Daoy (cell line): ENCODE measurements around the genes S100A4 and S100A16.

DNA sequence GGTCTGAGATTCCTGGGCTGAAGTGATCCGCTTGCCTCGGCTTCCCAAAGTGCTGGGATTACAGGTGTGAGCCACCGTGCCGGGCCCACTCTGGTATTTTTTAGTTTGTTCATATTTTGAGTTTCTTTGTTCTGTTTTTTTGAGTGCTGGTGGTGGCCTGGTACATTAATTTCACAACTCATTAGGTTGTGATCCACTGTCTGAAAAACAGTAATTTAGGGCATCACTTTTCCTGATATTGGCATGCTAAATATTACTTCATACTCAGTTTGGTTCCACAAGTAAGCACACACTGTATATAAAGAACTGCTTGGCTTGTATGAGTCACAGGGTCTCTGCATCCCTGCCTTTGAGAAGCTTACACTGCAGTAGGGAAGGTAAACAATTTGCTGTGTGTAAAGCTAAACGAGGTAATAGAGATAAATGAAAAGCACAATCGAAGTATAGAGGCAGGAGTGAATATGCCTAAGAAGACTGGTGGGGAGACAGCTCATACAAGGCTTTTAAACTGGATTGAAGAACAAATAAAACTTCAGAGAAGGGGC lies 7.7 kb downstream of the SNX27 start:
- RAMPAGE, long total RNA, result no peak

- RAMPAGE, long total RNA, result no peak
These were observed 837 bp upstream of the CELF3 start for GRCh38 chr1:151717372-151717908.

DNA sequence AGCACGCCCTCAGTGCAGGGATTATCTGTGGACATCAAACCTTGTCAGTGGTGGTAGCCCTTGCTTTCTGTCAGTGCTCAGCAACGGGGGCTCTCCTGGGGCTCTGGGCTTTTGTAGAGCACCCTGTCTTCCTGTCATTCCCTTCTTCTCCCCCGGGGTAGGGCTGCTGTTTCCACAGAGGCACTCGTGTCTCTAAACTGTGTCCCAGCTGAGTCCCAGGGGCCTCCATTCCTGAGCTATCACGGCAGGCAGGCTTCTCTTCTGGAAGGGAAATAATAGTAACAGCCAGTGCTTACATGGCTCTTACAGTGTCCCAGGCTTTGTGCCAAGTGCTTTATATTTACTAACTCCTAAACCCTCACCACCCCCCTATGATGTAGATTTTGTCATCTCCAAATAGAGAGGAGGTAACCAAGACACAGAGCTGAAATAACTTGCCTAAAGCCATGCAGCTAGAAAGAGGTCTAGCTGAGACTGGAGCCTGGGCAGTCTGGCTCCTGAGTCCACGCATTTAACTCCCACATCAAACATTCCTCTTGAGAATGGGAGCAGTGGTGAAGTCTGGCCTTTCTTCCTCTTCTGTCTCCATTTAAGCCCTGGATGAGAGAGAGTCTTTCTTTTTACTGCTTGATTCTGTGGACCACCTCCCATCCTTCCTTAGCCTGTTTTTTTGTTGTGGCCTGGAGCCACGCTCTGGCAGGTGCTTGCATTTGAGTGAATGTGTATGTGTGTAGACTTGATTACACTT lies 1.5 kb upstream of the CELF3 start:
- RAMPAGE, long total RNA, result no peak

GRCh38 chr1:151762140-151762641 lies 1.1 kb downstream of the MRPL9 start:
- RAMPAGE, long total RNA, result no peak

- RAMPAGE, long total RNA, result no peak
These were observed 30.0 kb upstream of the RPTN start for GRCh38 chr1:152188722-152189749.

- RAMPAGE, long total RNA, result no peak
These were observed 45.9 kb upstream of the CRNN start for GRCh38 chr1:152459775-152460507.

DNA sequence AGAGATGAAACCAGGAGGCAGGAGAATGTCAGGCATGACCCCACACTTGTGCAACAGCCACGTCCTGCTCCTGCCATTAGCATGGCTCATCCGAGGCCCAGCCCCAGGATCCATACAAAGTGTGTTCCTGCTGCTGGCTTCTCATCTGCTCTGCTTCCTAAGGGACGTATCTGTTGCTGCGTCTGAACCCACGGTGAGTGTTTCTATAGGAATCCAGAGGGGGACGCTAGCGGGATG lies 160 bp downstream of the LCE4A start:
- RAMPAGE, long total RNA, result no peak

GRCh38 chr1:153122690-153123577 lies 9.6 kb upstream of the SPRR2F start:
- RAMPAGE, long total RNA, result no peak

GRCh38 chr1:153356973-153357300 lies 717 bp upstream of the S100A9 start:
- RAMPAGE, long total RNA, result no peak

GRCh38 chr1:153543435-153544158 lies 2.0 kb downstream of the S100A4 start:
- RAMPAGE, long total RNA, result no peak

DNA sequence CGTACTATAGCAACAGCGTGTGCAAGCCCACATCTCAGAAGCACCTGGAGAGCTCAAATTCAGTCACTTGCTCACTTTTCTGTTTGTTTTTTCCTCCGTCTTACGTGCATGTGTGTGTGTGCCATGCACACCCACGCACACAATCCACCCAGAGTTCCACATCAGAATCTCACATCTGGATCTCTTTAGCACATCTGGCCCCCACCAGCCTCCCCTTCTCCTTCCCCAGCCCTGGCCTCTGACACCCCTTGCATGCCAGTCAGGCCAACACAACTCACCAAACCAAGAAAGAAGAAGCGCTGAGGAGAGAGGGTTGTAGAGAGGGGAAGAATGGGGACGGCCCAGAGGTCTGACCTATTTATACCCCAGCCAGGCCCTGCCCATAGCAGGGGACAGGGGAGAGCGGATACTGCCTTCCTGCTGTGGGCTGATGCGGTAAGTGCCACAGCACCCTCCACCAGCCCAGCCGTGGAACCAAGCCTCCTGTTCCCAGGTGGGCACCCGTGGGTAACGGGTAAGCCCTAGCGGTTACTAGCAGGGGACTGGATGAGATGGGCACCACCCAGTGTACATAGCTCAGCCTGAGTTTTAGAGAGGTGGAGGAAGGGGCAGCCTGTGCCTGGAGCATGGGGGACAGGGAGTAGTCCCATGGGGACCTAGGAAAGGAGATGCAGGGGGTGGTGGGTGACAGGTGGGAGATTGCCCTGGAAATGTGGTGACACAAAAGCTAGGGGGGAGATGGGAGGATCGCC lies at the start of gene S100A4:
TSS of gene S100A4 (minus strand) at position 332 of the 752 bp plus-strand sequence.
- RAMPAGE, long total RNA, result no peak

DNA sequence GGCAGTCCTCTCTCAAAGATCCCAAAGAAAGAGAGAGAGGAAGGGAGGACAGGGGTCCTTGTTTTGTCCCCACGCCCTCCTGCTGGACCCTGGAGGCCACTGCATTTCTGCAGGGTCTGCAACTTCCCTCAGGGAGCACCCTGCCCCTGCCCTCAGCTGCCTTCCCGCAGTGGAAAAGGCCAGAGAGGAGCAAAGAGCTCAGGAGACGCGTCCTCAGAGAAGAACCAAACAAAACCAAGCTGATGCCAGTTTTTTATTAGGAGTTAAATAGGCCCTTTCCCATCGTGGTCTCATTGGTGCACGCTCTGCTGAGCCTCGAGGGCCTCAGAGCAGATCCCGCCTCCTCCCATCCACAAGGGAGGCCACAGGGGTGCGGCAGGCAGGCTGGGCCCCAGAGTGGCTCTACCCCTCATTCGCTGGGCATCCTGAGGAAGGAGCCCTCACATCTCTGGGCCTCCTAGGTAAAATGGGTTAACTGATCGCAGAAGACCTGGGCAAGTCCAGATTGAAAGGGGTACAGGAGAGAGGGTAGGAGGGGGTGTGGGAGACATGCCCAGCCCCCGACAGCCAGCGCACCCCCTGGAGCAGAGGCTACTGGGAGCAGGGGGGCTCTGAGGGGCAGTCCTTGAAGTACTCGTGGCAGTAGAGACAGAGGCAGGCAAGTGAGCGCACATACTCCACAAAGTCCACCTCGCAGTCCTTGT lies 1.6 kb upstream of the S100A4 start:
- RAMPAGE, long total RNA, result no peak

- RAMPAGE, long total RNA, result no peak
These were observed 14.2 kb downstream of the S100A16 start for GRCh38 chr1:153598682-153599250.

DNA sequence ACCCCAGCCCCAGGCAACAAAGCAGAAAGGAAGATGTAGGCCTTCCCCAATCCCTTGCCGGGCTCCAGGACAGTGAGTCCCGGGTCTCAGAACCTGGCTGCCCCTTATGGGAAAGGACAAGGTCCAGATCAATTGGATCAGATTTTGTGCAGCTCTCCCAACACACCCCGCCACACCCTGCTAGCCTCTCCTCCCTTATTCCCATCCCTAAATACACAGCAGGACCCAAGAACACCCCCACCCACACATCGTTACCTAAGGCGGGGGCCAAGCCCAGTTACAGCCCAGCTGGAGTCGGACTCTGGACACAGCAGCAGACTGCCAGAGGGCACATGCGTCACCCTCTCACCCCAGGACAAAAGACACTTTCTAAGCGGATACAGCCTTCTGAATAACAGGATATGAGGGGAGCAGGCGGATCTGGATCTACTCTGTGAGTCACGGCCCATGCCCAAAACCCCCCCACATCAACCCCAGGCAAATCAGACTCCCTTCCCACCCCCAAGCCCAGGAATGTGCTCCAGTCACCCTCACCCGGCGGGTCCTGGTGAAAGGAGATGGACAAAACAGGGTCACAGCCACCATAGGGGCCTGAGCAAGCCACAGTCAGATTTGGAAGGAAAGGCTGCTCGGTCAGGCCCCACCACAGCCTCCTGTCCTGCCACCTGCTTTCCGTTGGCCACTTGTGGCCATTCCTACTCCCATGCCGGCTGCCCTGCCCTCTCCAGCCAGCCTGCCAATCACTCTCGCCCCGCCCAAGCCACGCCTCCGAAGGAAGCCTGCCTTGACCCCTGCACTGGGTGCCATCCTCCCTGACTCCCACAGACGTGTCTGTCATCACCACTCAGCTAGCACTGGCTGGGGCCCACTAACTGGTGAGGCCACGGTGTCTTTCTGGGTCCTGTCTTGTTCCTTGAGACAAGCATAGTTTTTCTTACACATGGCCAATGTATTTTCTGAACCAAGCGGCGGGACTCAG lies 4.0 kb downstream of the S100A16 start:
- RAMPAGE, long total RNA, result start-site peak on the minus strand centred at position 348 of the sequence, 59 bp wide, 168 and 30 reads in 2 replicates

DNA sequence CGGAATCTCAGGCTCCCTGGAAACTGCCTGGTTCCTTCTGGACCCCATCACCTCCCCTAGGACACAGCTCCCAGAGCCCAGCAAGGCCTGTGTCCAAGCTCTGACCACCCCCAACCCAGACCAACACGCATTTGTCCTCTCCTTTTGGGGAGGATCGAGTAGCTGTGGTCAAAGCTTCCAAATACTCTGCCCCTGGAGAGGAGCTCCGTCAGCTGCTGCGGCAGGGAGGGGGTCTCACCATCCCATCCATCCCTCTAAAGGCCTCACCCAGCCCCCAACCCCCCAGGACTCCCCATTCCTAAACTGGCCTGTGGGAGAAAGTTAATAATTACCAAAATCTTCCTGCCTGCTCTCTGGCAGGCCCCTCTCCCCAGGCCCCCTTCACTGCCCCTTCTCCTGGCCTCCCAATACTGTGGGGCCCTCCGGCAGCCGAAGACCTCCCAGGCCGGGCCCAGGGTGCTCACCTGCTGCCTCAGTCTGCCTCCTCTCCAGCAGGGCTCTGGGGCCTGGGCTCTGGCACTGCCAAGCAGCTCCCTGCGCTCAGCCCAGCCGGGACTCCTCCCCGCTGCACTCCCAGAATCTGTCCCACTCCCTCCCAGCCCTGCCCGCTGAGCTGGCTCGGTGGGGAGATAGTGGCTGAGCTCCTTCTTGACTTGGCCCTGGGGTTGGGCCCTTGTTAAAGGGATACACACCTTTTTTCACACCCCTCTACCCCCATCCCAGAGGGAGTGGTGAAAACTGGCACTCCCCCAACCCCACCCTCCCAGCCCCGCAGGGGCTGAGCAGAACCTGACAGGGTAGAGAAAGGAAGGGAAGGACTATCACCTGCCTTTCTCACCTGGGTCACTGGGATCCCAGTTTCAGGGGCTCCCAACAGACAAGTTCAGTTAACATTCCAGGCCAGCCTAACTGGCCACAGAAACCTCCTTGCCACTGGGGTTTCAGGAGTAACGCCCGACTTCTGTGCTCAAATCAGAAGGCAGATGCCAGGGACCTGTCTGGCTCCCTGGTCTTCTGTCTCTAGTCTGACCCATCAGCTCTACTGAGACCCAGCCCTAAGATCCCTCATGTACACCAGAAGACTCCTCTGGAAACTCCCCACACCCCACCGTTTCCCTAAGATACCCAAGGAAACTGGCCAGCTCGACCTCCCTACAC lies at the start of gene S100A16:
TSS of gene S100A16 (minus strand) at position 650 of the 1,158 bp plus-strand sequence.
- RAMPAGE, long total RNA, result start-site peak on the minus strand centred at position 540 of the sequence, 95 bp wide, 87 and 26 reads in 2 replicates

- RAMPAGE, long total RNA, result no peak
These were observed 14.8 kb downstream of the INTS3 start for GRCh38 chr1:153742356-153743304.

DNA sequence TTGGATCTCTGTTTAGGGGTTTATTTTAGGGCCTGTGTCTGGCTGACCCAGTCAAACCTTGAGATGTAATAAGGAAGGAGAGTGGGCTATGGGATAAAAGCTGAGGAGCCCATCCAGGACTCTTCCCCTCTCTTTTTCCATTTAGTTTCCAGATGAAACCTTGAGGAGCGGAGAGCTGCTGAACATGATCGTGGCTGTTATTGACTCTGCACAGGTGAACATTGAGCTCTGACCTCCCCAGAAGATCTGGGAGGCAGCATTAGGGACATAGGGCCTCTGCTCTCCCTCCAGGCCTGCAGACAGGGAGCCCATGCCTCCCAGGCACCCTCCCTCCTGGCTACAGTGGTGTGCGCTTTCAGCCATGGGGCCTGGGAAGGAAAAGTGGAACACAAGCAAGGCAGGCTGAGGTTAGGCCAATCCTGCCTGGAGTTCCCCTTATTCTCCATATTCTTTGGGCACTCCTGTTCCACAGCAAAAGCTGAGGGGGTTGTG lies 6.4 kb upstream of the SLC27A3 start:
- RAMPAGE, long total RNA, result no peak

- RAMPAGE, long total RNA, result no peak
These were observed 1.1 kb upstream of the SLC27A3 start for GRCh38 chr1:153774093-153774521.

DNA sequence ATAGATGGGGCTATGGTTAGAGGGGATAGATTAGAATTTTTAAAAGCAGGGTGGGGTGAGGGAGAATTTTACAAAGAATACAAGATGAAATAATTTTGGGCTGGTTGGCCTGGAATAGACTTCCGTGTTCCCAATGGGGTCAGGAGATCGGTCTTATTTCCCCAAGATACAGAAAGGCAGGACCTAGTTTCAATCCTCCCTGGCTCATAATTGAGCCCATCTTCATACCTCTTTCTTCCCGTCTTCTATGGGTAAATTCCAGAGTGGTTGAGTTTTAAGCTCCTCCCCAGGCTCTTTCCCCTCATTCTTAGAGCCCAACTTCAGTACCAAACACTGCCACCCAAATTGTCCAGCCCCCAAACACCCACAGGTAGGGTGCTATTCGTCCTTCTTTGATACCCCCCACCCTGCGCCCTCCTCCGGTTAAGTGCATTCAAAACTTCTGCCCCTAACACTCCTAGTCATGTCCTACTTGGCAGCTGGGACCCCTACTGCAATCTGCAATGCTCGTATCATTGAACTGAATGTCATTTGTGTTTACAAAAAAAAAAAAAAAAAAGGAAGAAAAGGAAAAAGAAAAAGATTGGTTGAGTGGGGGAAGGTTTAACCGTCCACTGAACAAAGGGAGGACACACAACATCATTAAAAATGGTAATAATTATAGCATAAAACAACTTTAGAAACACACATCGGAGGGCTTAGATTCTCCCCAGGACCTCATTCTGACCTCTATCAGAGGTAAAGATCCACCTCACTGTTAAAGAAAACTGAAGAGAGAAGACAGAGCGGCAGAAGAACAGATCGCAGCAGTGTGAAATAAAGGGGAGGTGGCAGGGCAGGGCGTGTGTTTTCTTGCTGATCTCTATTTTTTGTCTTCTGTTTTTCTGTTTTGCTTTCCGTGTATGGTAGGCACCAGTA lies 34.2 kb downstream of the SLC27A3 start:
- RAMPAGE, long total RNA, result no peak

DNA sequence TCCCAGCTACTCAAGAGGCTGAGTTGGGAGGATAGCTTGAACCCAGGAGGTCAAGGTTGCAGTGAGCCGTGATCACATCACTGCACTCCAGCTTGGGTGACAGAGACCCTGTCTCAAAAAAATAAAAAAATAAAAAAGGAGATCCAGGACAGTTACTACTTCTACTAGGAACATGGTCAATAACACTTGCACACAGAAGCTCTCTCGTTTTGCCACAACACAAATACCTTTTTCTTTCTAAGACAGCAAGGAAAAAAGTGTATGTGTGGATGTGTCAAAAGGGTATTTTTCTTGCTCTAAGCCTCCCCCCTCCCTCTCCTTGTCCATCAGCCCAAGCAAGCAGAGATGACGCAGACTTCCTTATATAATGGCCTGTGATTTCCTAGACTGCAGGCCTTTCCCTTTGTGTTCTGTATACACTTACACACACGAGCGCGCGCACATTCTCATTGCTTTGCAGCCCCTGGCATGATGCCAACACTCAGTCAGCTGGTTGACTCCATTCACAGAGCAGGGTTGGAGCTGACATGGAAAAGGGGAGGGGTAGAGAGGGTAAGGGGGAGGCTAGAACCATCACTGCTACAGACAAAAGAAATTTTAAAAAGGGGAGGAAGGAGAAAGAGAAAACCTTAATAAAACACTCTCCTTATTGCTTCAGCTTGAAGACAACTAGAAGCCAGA lies 41.9 kb downstream of the GATAD2B start:
- RAMPAGE, long total RNA, result no peak